AG10803 (cell line): ENCODE measurements around a stretch of chr17.

DNA sequence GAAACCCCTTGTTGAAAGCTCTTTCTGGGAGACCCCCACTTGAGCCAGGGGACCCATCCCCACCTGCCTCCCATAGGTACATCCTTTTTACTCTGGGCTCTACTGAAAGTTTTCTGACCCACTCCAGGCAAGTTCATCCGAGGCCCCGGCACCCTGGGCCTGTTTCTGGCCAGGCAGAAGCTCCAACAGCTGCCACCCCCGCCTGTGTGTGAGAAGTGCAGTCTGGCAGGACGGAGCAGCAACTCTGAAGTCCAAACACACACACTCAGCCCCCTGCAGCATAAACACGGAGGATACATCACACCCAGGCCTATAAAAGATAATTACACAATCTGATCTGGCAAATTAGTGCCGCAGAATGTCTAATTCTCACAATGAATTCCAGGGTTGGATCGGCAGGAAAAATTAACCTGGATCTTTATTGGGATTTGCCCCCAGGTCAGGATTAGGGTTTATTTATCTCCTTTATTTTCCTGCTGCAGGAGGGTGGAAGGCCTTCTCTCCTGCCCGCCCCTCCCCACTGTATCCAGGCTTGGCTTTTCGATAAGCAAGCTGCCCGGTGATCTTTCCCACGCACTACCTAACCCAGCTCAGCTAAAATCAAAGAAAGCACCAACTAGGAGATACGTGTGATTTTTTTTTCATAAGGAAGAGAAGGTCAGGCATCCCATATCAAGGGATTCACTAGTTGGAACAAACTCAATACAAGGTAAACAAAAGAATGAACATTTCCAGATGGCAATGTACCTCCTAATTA, 311.4 kb downstream of the SOX9 start:
- RRBS = no CpG with 5 or more reads among the region's 12 CpGs

DNA sequence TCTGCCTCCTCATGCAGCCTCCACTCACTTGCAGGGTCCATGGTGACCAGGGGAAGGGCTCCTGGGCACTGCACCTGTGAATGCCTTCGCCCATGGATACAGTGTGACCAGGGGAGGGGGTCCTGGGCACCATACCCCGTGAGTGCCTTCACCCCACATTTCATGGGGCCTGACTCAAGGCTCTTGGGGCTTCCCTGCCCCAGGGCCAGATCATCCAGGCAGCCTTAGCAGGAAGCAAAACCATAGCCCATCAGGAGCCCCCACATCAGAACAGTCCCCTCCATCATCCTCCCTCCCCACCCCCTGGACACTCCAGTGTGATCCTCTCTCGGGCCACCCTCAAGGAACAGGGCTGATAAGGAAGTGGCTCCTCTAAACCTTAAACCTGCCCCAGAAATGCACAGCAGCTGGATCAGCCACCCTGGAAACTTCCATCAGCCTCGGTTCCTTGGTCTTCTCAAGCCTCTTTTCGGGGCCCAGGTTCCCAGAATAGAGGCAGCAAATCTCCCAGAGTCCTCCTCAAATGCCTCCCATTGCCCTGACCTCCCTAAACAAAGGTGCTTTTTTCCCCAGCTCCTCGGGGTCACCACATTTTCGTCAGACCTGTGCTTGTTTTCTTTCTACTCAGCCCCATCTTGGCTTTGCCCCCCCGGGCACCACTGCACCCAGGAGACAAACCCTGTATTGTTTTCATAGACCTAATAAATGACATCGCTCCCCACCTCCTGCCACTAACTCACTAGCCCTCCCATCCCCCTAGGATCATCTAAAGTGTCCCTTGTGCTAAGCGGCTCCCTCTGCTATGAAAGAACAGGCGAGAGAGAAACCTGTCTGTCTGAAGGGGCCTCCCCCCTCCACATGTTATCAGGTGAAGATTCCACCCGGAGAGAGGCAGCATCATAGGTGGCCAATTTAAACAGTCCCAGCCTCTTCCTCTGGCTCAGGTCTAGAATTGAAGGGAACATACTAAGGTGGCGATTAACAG, 450.9 kb downstream of the SOX9 start:
- RRBS = no CpG with 5 or more reads among the region's 13 CpGs

- RRBS = no CpG with 5 or more reads among the region's 8 CpGs
These were observed 287.3 kb downstream of the SLC39A11 start for GRCh38 chr17:72805030-72805714.

- RRBS = no CpG with 5 or more reads among the region's 9 CpGs
These were observed 2.1 kb downstream of the SSTR2 start for GRCh38 chr17:73166692-73167585.

GRCh38 chr17:73291169-73291899, 20.5 kb downstream of the CDC42EP4 start:
- RRBS = no CpG with 5 or more reads among the region's 13 CpGs

DNA sequence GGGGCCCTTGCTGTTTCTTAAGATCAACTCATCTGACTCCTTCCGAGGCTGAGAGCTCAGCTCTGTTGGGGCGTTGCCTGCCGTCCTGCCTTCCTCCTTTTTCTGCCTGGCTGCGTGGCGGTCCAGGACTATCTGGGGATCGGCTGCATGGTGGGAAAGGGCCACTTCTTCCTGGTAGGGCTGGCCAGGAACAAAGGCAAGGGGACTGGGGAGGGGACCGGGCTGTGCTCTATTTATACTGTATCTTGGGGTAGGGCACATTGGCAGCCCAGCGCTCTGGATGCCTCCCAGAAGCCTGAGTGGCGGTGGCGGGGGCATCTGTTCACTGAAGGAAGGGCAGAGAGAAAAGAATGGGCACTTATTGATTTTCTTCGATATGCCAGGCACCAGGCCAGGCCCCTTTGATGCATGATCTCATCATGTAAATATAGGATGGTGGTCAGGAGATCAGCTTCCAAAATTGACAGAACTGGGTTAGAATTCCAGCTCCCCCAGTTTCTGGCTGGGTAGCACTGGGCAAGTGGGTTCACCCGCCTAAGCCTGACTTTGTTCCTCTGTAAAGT, 103.4 kb upstream of the SDK2 start:
- RRBS = no CpG with 5 or more reads among the region's 12 CpGs

GRCh38 chr17:73795671-73796203, 151.5 kb upstream of the SDK2 start:
- RRBS = no CpG with 5 or more reads among the region's 2 CpGs

- RRBS = no CpG with 5 or more reads among the region's 7 CpGs
These were observed 248.4 kb upstream of the RPL38 start for GRCh38 chr17:73954969-73955506.

- RRBS = no CpG with 5 or more reads among the region's 7 CpGs
These were observed 199.1 kb upstream of the RPL38 start for GRCh38 chr17:74004445-74004809.

GRCh38 chr17:74208824-74209537, 4.4 kb upstream of the TTYH2 start:
- RRBS = no CpG with 5 or more reads among the region's 11 CpGs

- RRBS = 77% methylated on average over 5 of the region's 22 CpGs
These were observed 2.2 kb upstream of the TTYH2 start for GRCh38 chr17:74210814-74211938.

DNA sequence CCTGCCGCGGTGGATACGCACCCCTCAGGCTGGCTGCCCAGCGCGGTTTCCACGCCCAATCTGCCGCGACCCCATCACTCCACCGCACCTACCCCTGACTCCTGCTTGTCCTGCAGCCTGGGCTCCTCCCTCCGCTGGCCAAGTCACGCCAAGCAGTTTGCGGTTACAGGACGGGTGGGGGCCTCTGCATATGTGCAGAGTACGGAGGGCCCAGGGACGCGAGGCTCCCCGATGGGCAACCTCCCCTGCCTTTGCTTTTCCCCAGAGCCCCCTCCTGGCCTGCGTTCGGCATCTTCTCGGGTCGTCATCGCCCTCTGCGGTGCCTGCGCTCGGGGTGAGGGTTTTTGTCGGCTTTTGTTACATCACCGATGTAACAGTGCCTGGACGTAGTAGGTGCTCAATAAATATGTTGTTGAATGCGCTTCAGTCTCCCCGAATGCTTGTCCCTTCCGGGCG, 911 bp upstream of the TTYH2 start:
- RRBS = 4% methylated on average over 2 of the region's 32 CpGs

DNA sequence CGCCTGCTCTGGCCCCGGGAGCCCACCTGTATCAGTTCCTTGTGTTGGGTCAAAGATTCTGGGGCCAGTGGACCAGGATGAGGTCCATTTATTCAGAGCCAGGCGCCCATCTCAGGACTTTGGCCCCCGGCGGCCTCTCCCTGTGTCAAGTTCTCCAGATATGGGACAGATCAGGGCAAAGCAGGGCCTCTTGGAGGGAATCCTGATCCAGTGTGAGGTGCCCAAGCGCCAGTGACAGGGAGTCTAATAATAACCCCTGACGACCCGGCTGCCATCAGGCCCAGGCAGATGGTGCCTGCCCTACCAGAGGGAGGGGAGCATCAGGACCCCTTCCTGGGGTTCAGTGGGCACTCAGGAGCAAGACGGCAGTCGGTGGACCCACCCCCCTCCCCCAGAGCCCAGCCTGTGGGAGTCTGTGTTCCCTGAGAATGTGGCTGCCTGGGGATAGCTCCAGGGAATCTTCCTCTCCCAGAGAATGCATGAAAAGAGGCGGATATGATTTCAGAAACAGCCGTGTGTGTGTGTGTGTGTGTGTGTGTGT, 1.4 kb downstream of the TTYH2 start:
- RRBS = 49% methylated on average over 3 of the region's 12 CpGs

- RRBS = no CpG with 5 or more reads among the region's 7 CpGs
These were observed 15.9 kb upstream of the GPRC5C start for GRCh38 chr17:74415909-74416375.

DNA sequence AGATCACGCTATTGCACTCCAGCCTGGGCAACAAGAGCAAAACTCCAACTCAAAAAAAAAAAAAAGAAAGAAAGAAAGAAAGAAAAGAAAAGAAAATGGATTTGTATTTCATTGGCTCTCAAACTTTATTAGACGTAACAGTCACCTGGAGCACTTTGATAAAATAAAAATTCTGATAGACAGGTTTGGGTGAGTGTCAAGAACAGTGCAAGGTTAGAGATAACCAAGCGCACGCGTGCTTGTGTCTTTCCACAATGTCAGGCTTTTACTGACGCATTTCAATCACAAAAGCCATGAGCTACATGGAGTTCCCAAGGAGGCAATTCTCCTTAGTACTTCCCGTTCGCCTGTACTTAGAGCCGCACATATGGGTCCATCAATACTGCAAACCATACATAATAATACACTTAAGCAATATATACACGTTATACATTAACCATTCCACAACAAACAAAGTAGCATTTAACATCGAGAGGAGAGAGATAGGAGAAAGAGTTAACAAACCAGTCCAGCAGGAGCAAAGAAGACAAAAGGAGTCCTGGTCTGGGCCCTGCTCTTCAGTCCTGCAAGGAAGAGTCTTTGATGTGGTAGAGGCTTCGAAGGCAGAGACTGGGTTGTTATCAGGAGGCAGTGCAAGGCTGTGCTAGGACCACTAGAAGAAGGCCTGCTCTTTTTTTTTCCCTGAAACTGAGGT, 12.0 kb upstream of the GPRC5C start:
- RRBS = no CpG with 5 or more reads among the region's 12 CpGs

- RRBS = no CpG with 5 or more reads among the region's 8 CpGs
These were observed 4.9 kb upstream of the GPRC5C start for GRCh38 chr17:74427033-74427410.

DNA sequence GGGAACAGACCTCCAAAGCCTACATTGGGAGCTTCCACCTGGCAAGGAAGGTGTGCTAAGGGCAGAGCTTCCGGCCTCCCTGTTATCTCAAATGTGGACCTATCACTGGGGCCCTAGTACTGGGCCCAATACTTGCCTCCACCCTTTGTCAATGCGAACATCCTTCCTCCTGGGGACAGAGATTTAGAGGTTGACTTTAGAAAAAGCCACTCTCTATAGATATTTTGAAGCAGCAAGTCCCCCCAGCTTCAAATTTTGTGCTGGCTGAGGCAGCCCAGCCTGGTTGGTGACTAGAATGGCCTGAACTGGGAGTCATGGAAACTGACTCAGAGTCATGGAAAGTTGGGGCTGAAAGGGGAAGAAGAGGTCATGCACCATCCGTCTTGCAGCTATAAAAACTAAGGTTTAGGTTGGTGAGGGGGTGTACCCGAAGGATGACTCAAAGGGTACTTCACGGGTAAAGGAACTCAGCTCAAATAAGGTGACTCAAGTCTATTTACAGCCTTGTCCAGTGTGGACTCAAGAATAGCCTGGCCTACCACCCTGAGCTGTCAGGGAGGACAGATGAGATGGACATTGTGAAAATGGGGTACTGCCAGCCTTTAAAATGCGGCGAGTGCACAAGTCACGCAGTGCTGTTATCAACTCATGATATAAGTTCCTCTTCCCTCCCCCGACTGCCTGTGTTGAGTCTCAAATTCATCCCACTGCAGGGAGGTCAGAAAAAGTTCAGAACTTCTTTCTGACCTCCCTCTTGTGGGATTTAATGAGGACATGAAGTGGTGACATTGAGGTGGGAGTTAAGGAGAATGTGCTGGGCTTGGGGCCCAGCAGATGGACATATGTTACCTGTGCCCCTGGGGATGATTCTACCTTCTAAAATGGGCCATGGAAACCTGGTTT, 18.6 kb downstream of the CD300LB start:
- RRBS = no CpG with 5 or more reads among the region's 9 CpGs

DNA sequence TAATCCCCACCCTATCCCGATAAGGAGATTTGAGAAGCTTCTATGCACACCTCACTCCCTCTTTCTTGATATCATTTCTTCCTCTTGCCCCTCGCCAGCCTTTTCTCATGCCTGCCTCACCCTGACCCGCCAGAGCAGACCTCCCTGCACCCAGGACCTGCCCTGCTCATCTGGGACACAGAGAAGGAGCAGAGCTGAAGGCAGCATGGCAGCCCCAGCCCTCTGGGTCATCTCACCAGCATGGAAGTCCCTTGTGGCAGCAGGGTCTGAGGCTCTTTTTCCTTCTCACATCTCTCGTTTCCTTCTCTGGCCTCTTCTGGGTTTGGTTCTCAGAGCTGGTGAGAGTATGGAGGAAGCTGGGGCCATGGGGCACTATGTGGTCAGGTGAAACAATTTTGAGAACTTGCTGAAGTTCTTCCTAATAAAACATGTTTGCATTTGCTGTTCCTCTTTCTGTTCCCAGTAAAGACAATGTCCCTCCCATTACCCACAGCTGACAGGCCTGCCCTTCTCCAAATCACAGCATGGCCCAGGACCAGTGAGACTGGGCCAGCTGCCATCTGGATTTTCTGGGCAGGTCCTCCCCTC, 21.3 kb upstream of the CD300C start:
- RRBS = no CpG with 5 or more reads among the region's 4 CpGs

GRCh38 chr17:74637309-74637591, 13.7 kb upstream of the CD300E start:
- RRBS = no CpG with 5 or more reads among the region's 10 CpGs